Bronchial epithelial cell (primary cell): ENCODE measurements around a stretch of chr10.

- RRBS, 2 experiments: no CpG with 5 or more reads among the region's 5 CpGs
Measured at GRCh38 chr10:77009636-77010211, 627.9 kb downstream of the KCNMA1 start.

DNA sequence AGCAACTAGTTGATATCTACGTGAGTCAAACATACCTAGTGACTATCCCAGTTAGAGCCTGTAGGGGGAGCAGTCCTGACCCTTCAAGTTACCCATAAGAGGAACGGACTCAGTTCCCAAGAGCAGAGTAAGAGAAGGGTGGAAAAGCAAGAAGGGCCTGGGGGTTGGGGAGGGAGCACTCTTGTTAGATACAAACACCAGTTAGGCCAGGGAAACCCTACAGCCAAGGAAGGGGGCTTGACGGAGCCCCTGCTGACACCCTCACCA lies 600.2 kb downstream of the KCNMA1 start:
- RRBS, 2 experiments: no CpG with 5 or more reads among the region's 3 CpGs

- RRBS, 2 experiments: no CpG with 5 or more reads among the region's 4 CpGs
Measured at GRCh38 chr10:77163877-77164586, 473.6 kb downstream of the KCNMA1 start.

DNA sequence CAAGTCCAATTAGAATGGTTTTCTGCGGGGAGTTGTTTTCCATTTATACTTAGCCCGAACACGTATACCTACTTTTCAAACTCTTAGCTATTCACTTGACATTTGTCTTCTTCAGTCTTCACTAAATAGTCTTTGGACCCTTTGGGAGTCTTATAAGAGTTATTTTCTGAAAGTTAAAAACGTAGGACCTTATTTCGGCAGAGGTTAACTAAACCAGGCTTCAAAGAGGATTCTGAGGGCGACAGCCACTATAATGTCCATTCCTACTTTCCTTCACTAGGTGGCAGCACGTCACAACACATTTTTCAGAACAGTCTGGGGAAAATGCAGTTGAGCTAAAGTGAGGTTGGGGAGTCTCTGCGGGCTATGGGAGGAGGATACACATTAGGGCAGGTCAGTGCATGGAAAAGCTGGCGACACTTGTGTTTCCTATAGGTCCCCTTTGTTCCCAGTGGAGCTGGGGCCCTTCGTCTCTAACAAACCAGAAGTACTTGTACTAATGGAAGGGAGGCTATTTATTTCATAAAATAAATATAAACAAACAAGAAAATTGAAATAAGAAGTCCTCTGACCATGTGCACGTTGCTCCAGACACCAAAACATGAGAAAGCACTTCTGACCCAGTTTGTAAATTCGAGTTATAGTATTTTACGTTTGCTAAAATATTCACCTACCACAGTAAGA lies 471.8 kb downstream of the KCNMA1 start:
- RRBS, 2 experiments: no CpG with 5 or more reads among the region's 13 CpGs

DNA sequence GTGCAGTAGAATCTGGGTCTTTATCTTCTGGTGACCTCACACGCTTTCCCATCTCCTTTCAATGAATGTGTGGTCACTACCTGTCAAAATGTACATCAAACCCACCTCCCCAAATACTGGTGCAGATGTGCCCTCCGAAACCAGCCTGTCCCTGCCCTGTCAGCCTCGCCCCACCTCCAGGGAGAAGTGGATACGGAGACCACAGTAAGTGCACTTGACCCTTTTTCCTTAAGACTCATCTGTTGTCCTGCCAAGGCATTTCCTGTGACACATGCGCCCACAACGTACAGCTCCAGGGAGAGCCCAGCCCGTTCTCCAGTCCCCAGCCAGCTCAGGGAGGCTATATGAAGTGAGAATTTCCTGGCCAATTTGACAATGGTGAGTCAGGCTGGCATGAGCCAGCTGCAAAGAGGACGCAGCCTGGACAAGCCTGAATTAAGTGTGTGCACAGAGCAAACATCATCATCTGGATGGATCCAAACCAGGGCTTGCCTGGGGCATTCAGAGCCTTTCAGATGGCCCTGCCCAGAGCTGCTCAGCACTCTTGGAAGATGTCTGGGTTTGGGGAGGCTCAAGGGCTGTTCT lies 244.8 kb downstream of the KCNMA1 start:
- RRBS, 2 experiments: no CpG with 5 or more reads among the region's 8 CpGs

GRCh38 chr10:77405586-77405987 lies 232.0 kb downstream of the KCNMA1 start:
- RRBS, 2 experiments: no CpG with 5 or more reads among the region's 4 CpGs

DNA sequence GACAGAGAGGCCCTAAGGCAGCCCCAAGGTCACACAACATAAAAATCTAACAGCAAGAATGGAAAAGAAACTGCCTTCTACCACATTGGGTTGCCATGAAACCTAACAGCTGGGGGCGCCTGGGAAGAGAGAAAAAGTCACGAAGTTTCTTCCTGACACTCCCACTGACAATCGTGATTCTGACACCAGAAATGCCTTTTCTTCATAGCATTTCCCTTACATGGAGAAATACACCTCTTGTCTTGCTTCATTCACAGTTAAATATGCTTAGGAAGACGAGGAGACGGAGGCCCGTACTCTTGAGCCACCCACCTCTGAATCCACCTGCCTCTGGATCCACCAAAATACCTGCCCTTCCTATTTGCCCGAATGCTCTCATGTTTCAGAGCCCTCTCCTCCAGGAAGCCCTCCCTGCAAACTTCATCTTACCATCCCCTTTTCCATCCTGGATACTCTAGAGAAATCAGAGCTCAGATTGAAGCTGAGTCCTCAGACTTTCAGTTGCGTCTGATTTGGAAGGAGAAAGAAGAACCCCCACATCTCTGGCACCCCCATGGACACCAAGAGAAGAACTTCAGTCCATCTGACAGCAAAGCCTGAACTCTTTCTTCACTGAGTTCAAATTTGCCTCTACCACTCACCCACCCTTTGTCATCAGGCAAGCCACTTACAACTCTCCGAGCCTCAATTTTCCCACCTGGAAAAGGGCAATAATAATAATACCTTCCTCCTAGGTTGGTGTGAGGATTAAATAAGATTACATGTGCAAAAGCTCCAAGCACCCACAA lies 135.4 kb downstream of the KCNMA1 start:
- RRBS, 2 experiments: no CpG with 5 or more reads among the region's 9 CpGs

DNA sequence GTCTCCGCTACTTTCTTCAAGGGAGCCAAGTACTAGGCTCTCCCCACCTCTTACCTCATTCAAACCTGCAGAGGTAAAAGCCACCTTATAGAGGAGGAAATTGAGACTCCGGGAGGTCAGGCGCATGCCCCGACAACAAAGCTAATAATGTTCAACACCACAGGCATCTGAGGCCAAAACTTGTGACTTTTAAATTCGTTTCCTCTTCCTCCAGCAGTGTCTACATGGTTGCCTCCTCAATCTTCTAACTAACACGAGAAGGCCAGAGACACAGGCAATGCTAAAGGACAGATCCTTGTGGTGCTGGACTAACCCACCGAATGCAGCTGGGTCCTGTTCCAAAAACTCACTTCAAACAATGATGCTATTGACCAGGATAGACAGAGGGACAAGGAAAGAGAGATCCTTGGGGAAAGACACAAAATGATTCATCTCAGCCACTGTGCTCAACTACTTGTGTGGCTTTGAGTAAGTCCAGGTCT lies 107.7 kb downstream of the KCNMA1 start:
- RRBS, 2 experiments: no CpG with 5 or more reads among the region's 7 CpGs

- RRBS, 2 experiments: 30% methylated on average over 1 of the region's 18 CpGs; no CpG with 5 or more reads in 1 of the 2 experiments
Measured at GRCh38 chr10:77709935-77710678, 72.5 kb upstream of the KCNMA1 start.

DNA sequence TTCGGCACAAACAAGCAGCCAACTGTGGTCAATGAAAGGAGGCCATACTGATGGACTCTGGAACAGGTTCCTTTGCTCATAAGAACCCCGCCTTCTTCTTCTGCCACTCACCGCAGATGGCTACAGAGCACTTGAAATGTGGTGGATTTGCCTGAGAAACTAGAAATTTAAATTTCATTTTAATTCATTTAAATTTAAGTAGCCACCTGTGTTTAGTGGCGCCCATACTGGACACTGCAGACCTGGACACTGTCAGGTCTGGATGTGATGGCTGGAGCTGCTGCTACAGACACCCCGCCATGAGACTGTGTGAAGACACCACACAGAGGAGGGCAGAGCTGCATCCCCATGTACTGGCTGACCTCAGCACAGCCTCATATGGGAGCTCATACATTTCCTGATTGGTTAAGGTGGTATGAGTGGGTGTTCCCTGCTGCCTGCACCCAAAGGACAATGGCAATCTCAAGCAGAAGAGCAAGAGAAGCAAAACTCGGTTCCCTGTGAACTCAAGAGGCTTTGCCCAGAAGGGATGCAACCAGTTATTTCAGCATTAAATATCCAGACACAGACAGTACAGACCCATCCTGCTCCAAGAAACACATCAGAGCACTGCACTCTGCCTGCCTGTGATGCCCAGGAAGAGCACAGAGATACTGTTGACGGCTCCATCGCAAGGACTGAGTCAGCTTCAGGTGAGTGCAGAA lies 60.0 kb downstream of the DLG5 start:
- RRBS, 2 experiments: no CpG with 5 or more reads among the region's 8 CpGs

DNA sequence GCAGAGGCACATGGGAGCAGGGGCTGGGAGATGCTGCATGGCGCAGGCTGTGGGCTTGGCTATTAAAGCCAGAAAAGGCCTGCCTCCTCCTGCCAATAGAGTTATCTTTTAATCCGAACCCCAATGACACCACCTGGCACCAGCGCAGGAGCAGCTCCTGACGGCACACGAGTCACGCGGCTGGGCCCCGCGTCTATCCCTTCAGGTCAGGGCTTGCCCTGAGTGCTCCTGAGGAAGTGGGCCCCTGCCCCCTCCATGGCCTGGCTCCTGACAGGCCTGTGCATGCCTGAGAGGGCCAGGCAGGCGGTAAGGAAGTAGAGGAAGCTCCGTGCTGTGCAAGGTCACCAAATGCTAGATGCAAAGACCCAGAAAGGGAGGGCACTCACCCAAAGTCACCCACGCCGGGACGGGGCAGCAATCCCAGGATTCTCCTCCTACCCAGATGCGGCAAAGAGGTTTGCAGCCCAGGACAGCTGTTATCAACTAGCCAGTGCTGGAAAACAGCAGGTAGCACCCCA lies 28.0 kb downstream of the DLG5 start:
- RRBS, 2 experiments: no CpG with 5 or more reads among the region's 15 CpGs

DNA sequence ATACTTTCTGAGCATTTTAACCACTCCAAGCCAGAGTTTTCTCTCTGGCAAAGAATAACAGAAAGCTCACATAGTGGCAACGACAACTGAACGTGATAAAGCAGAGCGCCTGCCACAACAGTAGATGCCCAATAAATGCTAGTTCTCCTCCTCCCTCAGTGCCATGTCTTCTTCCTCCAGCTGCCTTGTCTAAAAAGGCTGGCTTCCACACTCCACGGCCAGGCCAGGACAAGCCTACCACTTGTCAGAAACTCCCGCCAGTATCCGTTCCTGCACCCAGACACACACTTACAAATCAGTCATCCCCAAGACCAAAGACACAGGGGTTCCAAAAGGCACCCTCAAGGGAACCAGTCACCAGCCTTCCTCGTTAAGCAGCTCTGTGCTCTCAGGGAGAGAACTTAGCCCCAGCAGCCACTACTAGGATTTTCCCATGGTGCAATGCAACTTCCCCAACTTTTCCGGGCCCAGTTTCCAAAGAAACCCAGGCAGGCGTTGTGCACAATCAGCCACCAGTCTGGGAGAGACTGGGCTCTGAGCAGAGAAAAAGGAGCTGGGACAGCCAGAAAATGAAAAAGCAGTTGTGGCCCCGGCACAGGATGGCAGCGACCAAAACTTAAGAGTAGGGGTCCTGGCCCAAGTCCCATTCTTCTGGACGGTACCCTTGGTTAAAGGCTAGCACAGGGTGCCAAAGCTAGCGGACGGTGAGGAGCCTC lies 1.2 kb downstream of the DLG5 start:
- RRBS, 2 experiments: no CpG with 5 or more reads among the region's 14 CpGs

DNA sequence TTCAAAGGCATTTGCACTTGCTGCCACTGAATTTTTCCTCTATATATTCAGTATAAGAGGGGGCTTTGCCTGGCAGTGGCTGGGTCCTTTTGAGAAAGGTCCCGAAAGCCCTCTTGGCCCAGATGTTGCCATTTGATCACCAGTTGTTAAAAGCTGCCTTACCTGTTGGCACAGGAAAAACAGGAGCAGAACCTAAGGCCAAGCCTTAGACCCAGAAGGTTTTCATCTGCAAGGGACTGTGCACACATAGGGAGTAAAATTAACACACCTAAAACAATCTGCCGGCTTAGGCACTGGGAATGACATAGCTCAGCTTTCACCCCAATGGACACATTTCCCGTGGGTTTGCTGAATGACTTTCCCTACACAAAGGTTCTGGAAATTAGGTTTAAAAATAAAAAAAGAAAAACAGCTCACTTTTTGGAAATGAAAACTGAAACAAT lies 40.6 kb downstream of the POLR3A start:
- RRBS, 2 experiments: no CpG with 5 or more reads among the region's 3 CpGs

DNA sequence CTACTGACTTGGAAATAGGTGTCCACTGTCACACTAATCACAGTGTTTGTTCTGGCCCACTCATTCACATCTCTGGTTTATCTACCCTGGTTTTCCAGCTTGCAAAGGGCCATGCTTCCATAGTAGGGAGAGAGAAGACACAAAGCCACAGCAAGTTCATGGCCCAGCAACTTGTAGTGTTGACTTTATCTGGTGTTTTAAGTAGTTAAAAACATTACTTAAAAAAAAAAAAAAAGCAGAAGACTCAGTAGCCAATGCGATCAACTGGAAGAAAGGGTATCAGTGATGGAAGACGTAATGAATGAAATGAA lies 35.1 kb downstream of the POLR3A start:
- RRBS, 2 experiments: no CpG with 5 or more reads among the region's 2 CpGs

GRCh38 chr10:78035035-78036128 lies 1.7 kb downstream of the RPS24 start:
- RRBS, 2 experiments: no CpG with 5 or more reads among the region's 11 CpGs

GRCh38 chr10:78036981-78038107 lies 3.7 kb downstream of the RPS24 start:
- RRBS, 2 experiments: no CpG with 5 or more reads among the region's 9 CpGs

- RRBS, 2 experiments: no CpG with 5 or more reads among the region's 9 CpGs
Measured at GRCh38 chr10:78044665-78045073, 11.0 kb downstream of the RPS24 start.

GRCh38 chr10:78250125-78250671 lies 216.5 kb downstream of the RPS24 start:
- RRBS, 2 experiments: no CpG with 5 or more reads among the region's 8 CpGs

- RRBS, 2 experiments: no CpG with 5 or more reads among the region's 5 CpGs
Measured at GRCh38 chr10:78446966-78447315, 413.3 kb downstream of the RPS24 start.

- RRBS, 2 experiments: no CpG with 5 or more reads among the region's 13 CpGs
Measured at GRCh38 chr10:78763479-78764400, 305.0 kb upstream of the ZMIZ1 start.